Mesenchymal stem cell of the bone marrow (primary cell): ENCODE measurements around the genes HESX1 and ASB14.

GRCh38 chr3:53890649-53891068 is 1.0 kb downstream of the SELENOK start:
- CAGE, long polyA plus RNA = no peak

- CAGE, long polyA plus RNA = no peak
Observed at GRCh38 chr3:53891069-53891713, 468 bp downstream of the SELENOK start.

DNA sequence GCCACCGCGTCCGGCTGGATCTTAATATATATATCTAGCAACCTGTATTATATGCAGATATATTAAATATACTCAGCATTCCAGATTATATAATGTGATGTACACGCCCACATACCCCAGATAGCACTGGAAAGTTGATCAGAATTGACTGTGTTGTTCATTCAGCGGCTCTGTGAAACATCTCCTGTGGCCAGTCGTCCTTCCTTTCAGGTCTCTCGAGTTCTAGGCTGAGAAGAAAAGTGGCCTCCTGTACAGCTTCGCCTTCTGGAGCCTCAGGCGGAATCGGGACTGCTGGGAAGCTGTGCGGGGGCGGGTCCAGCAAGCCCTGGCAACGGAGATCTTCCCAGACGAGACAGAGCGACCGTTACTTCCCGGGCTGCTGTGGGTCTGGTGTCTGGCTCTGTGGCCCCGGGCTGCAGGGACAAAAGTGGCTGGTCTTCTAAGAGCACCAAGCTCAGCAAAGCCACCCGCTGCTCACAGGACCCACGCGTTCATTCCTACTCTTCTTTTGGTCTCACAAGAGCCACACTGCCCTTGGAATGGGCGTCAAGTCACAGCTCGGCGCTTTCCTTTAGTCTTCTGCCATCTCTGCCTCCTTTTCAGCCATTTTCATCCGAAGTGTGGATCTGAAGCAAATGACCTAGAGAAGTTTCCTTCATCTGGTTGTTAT is 88.6 kb upstream of the CACNA2D3 start:
- CAGE, long polyA plus RNA = no peak

- CAGE, long polyA plus RNA = no peak
Observed at GRCh38 chr3:54243469-54244011, 121.2 kb downstream of the CACNA2D3 start.

DNA sequence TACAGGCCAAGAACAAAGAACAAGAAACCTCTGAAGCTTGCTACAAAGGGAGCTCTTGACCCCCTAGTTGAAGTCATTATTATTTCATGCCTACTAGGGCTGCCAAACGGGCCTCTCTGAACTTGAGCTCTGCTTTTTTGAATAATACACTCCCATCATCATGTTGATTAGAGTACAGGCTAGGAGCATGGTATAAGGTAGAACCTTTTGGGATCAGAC is 238.3 kb upstream of the LRTM1 start:
- CAGE, long polyA plus RNA = no peak

GRCh38 chr3:55484079-55484679 is 2.9 kb downstream of the WNT5A start:
- CAGE, long polyA plus RNA = no peak

- CAGE, long polyA plus RNA = no peak
Observed at GRCh38 chr3:55485918-55486750, 972 bp downstream of the WNT5A start.

DNA sequence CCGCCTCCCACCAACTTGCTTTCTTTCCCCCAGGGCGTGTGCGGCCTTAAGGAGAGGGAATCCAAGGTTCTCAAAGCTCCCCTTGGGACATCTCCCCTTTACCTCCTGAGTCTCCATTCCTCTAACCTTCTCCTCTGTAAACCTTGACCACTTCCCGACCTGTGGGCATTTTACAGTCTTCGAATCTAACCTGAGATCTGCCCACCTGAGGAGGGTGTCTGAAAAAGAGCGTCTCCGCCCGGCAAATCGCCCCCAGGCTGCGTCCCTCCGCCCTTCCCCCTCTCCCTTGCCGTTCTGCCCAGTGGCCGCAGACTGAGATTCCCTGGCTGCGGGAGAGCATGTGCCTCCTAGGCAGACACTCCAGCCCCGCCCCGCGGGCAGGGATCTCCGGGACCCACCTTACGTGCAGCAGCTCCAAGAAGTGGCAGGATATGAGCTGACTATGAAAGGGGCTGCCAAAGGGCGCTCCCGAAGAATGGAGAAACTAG is 2.6 kb upstream of the WNT5A start:
- CAGE, long polyA plus RNA = no peak

DNA sequence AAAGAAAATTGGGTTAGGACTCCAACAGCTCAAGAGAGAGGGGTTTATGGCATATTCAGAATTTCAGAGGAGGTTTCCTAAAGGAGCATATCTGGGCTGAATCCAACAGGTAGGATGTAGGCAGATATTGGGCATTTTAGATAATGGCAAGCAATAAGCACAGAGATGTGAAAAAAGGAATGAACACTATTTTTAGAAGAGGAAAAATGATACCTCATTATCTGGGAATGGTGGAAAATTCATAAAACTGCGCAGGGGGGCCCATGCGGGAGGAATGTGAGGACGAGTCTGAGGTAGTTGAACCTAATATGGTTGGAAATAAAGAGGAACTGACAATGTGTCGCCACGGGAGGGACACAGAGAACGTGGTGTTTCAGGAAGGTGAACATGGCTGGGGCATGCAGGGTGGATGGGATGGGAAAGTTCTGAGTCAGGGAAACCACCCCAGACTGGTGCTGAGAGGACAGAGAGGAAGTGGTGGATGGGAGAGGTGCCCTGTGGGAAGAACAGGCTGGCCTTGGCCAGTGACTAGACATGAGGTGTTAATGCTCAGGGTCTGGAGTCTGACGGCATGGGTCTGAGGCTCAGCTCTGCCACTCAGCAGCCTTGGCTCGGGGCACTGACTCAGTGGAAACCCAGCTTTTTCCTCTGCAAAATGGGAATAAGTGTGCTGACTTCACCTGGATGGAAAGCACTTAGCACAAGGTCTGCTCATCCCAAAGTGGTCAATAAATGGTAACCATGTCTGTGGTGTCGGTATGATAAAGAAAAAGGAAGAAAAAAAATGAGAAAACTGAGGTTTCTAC is 137.1 kb upstream of the WNT5A start:
- CAGE, long polyA plus RNA = no peak

GRCh38 chr3:56408941-56409305 is 59.3 kb downstream of the ERC2 start:
- CAGE, long polyA plus RNA = no peak

GRCh38 chr3:56566399-56567274 is 9.7 kb downstream of the CCDC66 start:
- CAGE, long polyA plus RNA = no peak

DNA sequence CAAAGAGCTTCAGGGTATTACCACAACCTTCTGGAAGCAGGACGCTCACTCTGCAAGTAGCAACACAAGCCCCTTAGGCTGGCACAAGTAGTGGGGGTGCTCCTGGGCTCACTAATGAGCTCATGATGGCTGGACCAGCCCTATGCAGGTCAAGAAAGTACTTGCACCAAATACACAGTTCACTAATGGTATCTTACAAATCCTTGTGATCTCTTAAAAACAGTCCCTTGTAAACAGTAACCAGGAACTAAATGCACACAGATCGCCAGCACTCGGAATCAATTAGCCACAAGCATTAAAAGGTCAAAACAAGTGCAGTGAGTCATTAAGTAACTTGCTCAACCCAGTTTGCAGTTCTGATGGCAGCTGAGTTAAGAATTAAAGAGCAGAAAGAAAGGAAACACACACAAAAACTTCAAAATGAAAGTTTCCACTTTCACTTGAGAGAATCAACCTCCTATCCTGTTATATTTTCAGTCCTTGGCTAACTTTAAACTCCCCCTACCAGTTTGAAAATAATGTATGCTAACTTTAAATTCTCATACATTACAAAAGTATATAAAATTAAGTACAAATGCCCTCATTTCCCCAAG is 43.2 kb downstream of the ARHGEF3 start:
- CAGE, long polyA plus RNA = no peak

DNA sequence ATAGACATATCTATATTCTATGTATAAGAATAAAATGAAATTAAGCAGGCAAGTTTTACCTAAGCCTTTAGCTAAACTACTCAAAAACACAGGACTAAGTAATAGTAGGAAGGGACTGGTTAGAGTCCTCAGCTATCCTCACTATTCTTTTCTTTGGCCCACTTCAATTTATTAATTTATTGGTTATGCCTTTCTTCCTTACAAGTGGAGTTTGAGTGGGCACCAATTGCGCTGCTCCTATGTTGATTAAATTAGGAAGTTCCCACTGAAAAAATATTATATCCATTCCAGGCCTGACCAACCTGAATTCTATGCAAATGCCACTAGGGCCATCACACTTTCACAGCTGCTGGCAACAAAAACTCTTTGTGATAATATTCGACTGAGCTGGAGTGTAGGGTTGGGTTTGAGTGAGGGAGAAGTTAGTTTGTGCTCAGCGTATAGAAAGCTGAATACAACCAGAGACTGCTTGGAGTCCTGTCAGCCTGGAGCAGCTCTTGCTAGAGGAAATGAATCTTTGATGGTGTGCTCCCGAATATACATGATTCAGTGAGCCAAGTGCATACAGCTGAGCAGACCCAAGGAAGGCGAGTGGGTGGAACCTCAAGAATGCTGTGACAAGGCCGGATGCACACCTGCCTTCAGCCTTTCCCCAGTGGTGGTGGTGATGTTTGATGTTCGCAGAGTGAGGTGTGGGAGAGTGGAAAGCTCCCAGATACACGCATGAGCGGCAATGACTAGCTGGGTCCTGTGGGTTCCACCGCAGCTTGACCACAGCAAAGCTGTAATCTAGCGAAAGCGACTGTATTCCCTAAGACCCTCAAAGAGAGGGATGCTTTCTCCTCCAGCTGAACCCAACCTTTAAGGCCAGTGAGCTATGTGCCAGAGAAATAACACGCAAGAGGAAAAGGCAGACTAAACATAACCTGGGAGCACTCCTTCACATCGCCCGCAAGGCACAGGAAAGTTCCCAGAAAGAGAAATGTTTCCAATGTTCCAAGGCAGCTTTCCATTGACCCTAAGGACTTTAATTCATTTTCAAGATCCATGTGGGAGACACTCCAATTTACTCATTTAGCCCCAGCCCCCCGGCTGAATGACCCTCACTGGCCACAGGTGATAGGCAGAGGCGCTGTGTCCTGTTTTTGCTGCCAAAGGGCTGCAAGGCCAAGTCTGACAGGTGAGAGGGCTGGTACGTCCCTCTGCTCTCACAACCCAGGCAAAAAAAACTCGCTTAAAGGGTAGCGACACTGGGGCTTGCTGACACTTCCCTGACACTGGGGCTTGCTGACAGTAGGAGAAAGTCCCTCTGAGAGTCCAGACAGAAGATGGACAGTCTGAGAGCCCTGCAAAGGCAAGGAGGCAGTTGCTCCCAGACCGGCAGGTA is 1.2 kb downstream of the ARHGEF3 start:
- CAGE, long polyA plus RNA = no peak

DNA sequence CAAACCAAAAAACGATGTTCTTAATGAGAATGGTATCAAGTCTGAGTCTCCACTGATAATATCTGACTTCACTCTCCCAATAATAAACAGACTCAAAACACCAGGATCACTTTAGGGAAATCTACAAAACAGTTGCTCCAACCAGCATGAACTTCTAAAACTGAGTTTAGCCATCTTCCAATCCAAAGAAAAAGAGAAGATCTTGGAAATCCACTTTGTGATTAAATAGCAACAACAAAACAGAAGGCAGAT is 113.8 kb upstream of the ARHGEF3 start:
- CAGE, long polyA plus RNA = no peak

GRCh38 chr3:57006767-57007207 is 53.7 kb upstream of the SPATA12 start:
- CAGE, long polyA plus RNA = no peak

- CAGE, long polyA plus RNA = no peak
Observed at GRCh38 chr3:57127839-57128620, 37.1 kb downstream of the IL17RD start.

- CAGE, long polyA plus RNA = no peak
Observed at GRCh38 chr3:57199847-57200238, at the start of gene HESX1. Gene HESX1, minus strand, starts transcription at chr3:57199978.

DNA sequence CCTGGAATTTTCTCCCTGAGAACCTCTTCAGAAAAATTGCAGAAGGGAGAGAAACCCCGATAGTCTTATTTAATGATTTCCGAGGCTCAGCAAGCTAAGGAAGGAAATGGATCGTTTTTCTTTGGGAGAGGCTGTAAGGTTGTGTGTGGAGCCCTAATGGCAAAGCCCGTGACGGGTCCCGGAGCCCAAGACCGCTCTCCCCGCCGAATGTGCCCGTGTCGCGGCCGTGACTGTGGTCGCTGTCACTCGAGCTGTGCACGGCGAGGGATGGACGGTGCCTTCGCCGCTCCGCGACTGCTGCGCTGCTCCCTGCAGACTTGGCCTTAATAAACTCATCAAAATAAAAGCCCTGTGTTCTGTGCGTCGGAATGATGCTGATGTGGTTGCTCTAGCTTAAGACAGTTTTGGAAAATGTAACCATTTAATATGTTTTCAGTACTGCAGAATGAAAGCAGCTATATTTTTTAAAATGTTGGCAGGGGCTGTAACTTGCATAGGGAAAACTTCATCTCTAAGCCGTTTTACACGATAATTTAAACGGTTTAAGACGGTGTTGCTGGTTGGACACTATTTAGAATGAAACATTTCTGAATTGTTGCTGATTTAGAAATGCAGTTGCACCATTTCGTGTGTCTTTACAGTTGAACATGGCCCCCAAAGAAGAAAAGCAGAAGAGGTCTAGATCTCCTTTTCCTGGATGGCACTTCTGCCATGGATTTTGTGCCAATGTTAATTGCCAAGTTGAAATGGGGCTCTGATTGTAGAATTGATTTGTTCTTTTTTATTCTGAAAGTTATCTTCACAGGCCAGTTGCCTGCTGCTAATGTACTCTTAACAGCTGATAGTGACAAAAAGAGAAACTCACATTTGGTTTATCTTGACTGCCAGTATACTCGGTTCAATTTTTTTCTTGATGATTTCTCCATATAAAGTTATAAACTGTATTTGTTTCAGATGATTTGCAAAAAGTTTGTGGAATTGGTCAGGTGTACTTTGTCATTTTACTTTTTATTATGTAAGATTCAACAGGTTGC is 1.1 kb downstream of the APPL1 start:
- CAGE, long polyA plus RNA = no peak

- CAGE, long polyA plus RNA = no peak
Observed at GRCh38 chr3:57292424-57292890, at the start of gene ASB14. Gene ASB14, minus strand, starts transcription at chr3:57292685.

DNA sequence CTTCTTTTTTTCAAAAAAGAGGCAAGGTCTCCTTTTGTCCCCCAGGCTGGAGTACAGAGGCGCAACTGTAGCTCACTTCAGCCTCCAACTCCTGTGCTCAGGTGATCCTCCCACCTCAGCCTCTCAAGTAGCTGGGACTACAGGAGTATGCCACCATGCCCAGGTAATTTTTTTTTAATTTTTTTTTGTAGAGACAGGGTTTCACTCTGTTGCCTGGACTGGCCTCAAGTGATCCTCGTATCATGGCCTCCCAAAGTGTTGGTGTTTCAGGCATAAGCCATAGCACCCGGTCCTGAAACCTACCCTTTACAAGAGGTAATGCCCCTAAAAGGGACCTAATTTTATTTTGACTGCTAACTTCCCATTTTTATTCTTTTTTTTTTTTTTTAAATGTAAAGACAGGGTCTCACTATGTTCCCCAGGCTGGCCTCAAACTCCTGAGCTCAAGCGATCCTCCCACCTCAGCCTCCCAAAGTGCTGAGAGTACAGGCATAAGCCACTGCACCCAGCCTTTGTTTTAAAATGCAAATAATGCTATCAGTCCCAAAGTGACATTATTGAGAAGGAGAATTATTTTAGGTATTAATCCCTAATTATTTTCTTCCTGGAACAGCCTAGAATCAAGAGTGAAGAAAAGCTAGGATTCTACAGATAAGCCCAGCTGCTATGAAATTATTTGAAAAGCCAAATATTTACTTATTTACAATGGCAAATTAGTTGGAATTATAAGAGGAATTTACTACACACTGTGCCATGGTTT is 16.6 kb downstream of the ARF4 start:
- CAGE, long polyA plus RNA = no peak